ENCODE results near the genes FBXL15, C10orf95 and WBP1L.

DNA sequence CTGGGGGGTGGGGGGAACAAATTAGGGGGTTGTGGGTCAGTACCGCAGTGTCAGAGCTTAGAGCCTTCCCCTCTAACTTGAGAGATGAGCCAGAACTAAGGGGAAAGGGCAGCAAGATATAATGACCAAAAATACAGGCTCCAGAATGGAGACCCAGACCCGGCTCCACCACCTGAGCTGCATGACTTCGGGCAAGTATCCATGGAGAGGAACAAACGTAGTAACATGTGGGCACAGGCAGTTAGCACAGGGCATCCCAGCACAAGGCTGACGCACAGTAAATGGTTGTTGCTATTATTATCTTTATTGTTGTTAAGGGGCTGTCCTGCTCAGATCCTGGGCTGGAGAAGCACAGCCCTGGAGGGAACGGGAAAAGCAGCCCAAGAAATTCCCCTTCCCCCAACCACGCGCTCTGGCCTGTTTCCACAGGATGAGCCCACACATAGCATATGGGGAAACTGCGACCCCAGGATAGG, 11.3 kb downstream of the PSD start:
- PRO-cap, result no peak
- RAMPAGE, long total RNA, 5 experiments, result no peak in any of the 5 experiments
- RRBS, result no CpG with 5 or more reads among the region's 9 CpGs

GRCh38 chr10:102420487-102421312, at the start of gene FBXL15:
TSS of gene FBXL15 (plus strand) at chr10:102420836.
- PRO-cap, result bidirectional peak, plus-strand start at chr10:102420840, minus-strand start at chr10:102420731; bidirectional peak, plus-strand start at chr10:102421118, minus-strand start at chr10:102420914
- RAMPAGE, long total RNA, 5 experiments, result start-site peak on the plus strand in 1 of 5 experiments, at chr10:102421105-102421204 at its widest, 18 reads per replicate
- RRBS, result 2% methylated on average over 7 of the region's 54 CpGs

- PRO-cap, result bidirectional peak, plus-strand start at chr10:102421446, minus-strand start at chr10:102421410
- RAMPAGE, long total RNA, 5 experiments, result start-site peak on the plus strand in 2 of 5 experiments, at chr10:102421389-102421640 at its widest, 5 to 21 reads per replicate
- RRBS, result 2% methylated on average over 16 of the region's 44 CpGs
Observed at GRCh38 chr10:102421313-102421847, 744 bp downstream of the FBXL15 start.

DNA sequence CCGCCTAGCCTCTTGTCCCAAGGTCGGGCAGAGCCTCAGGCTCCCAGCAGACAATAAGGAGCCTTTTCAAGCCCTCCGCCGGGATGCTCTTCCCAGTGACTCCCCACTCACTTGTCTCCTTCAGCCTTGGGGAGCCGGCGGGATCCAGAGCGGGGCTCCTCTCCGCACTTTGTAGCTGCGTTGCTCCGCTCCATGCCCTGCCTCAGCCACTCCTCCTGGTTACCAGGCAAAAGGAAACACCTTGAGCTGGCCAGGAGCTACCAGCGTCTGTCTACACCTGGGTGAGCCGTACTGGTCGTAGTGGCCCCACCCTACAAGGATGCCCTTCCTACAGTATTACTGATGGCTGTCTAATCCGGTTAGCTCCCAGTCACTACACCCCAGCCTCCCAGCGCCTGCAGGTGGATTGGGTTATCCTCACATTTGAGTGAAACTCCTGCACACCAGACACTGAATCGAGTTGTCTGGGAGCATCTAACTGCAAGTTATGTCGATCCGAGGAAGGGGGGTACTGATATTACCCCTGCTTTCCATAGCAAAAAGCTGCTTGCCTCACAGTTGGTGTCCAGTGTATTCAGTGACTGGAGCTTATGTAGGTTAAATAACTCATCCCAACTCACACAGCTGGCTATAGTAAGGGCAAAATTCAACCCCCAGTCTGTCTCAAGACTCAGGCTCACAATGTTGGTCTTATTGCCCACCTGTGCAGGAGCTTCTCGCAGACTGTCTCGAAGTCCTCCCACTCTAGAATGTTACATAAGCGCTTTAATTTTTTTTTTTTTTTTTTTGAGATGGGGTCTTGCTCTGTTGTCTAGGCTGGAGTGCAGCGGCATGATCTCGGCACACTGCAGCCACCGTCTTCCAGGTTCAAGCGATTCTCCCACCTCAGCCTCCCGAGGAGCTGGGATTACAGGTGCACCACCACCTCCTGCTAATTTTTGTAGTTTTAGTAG, at the start of gene C10orf95:
Gene C10orf95 (minus strand): TSS at position 269 of the 953 bp plus-strand sequence.
- PRO-cap, result no peak
- RAMPAGE, long total RNA, 5 experiments, result no peak in any of the 5 experiments
- RRBS, result 14% methylated on average over 3 of the region's 26 CpGs

DNA sequence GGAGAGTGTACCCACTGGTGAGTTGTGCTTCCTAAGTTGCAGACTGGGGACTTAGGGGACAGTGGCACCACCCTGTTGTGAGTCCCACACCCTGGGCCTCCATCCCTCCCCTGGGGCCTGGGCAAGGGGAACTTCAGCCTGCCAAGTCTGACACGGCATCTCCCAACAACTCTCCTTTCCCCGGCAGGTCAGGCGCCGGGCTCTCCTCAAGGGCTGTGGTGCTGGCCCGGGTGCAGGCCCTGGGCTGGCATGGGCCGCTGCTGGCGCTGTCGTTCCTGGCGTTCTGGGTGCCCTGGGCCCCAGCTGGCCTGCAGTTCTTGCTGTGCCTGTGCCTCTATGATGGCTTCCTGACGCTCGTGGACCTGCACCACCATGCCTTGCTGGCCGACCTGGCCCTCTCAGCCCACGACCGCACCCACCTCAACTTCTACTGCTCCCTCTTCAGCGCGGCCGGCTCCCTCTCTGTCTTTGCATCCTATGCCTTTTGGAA, 9.3 kb downstream of the MFSD13A start:
- PRO-cap, result no peak
- RAMPAGE, long total RNA, 5 experiments, result start-site peak on the plus strand in 1 of 5 experiments, centred at position 306 of the sequence, 6 reads per replicate
- RRBS, result no CpG with 5 or more reads among the region's 17 CpGs

GRCh38 chr10:102629600-102630400, 14.5 kb upstream of the TRIM8 start:
- PRO-cap, result no peak
- RAMPAGE, long total RNA, 5 experiments, result no peak in any of the 5 experiments
- RRBS, result no CpG with 5 or more reads among the region's 17 CpGs

GRCh38 chr10:102644796-102645804, 821 bp downstream of the TRIM8 start:
- PRO-cap, result bidirectional peak, plus-strand start at chr10:102645028, minus-strand start at chr10:102644985; bidirectional peak, plus-strand start at chr10:102645128, minus-strand start at chr10:102645153; bidirectional peak, plus-strand start at chr10:102645704, minus-strand start at chr10:102645561
- RAMPAGE, long total RNA, 5 experiments, result start-site peak on the plus strand in 1 of 5 experiments, at chr10:102645069-102645108 at its widest, 88 reads per replicate
- RRBS, result under 1% methylated on average over 22 of the region's 69 CpGs

DNA sequence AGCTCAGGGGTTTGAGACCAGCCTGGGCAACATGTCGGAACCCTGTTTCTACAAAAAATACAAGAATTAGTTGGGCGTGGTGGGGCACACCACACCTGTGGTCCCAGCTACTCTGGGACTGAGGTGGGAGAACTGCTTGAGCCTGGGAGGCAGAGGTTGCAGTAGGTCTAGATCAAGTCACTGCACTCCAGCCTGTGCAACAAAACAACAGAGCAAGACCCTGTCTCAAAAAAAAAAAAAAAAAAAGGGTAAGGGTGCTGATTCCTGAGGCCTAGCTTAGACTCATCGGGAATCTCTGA, 14.6 kb downstream of the TRIM8 start:
- PRO-cap, result no peak
- RAMPAGE, long total RNA, 5 experiments, result no peak in any of the 5 experiments
- RRBS, result no CpG with 5 or more reads among the region's 3 CpGs

DNA sequence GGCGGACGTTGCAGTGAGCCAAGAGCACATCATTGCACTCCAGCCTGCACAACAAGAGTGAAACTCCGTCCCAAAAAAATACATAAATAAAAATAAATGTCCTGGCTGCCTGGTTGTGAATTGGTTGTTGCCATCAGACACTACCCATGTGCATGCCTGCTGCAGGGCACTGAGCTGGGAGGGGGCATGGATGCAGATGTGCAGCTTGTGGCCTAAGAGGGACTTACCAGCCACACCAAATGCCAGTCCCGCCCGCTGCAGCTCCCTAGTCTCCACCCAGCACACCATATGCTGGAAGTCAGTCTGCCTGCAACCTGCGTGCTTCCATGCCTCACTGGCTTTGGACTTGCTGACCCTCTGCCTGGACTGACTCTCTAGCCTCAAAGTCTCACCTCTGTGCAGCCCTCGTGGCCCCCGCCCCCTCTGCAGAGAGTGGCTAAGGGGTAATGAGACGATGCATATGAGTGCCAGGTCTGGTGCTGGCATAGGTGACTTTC, 21.5 kb downstream of the TRIM8 start:
- PRO-cap, result no peak
- RAMPAGE, long total RNA, 5 experiments, result no peak in any of the 5 experiments
- RRBS, result no CpG with 5 or more reads among the region's 9 CpGs

DNA sequence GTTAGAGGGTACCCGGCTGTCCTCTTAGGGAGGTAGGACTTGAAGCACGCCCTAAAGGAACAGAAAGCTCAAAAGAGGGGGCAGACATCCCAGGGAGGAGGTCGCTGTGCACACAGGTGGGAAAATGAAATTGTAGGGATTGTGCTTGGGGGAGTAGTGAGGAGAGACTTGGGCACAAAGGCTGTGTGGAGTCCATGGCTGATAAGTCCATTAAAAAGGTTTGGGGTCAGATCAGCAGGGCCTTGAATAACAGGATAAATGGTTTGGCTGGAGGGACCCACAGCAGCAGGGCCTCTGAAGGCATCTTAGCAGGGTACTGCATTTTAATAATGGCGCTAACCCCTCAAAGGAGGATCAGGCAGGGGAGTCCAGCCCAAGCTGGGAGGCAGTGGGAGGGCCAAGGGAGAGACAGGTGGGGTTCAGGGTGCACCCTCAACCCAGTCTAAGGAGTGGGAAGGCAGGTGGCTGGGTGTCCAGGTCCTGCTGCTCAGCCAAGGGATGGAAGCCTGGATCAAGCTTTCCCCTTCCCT, 23.8 kb downstream of the TRIM8 start:
- PRO-cap, result no peak
- RAMPAGE, long total RNA, 5 experiments, result no peak in any of the 5 experiments
- RRBS, result no CpG with 5 or more reads among the region's 4 CpGs

GRCh38 chr10:102743389-102744261, at the start of gene WBP1L:
TSS of gene WBP1L (plus strand) at chr10:102743948.
- PRO-cap, result unidirectional peak, plus-strand start at chr10:102743986
- RAMPAGE, long total RNA, 5 experiments, result start-site peak on the plus strand in 5 of 5 experiments, at chr10:102743931-102744014 at its widest, 113 to 463 reads per replicate
- RRBS, result no CpG with 5 or more reads among the region's 34 CpGs

DNA sequence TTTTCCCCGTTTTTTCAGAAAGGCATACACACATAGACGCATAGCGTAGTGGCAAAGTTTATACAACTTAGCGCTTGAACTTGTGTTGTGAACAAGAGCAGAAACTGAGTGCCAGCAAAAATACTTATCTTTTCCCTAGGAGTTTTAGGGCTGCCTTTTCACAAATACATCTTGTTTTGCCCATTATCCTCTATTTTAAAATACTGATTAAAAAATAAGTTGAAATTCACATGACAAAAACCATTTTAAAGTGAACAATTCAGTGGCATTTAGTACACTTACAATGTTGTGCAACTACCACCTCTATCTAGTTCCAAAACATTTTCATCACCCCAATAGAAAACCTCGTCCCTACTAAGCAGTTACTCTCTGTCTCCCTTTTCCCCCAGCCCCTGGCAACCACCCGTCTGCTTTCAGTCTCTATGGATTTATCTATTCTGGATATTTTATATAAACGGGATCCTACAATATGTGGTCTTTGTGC, 1.4 kb downstream of the WBP1L start:
- PRO-cap, result no peak
- RAMPAGE, long total RNA, 5 experiments, result no peak in any of the 5 experiments
- RRBS, result no CpG with 5 or more reads among the region's 7 CpGs

GRCh38 chr10:102774876-102775948, 31.5 kb downstream of the WBP1L start:
- PRO-cap, result bidirectional peak, plus-strand start at chr10:102775250, minus-strand start at chr10:102775195
- RAMPAGE, long total RNA, 5 experiments, result no peak in any of the 5 experiments
- RRBS, result no CpG with 5 or more reads among the region's 22 CpGs

- PRO-cap, result unidirectional peak, plus-strand start at chr10:102800285; unidirectional peak, plus-strand start at chr10:102800481
- RAMPAGE, long total RNA, 5 experiments, result no peak in any of the 5 experiments
- RRBS, result no CpG with 5 or more reads among the region's 16 CpGs
Observed at GRCh38 chr10:102799666-102800730, 37.2 kb downstream of the CYP17A1 start.

DNA sequence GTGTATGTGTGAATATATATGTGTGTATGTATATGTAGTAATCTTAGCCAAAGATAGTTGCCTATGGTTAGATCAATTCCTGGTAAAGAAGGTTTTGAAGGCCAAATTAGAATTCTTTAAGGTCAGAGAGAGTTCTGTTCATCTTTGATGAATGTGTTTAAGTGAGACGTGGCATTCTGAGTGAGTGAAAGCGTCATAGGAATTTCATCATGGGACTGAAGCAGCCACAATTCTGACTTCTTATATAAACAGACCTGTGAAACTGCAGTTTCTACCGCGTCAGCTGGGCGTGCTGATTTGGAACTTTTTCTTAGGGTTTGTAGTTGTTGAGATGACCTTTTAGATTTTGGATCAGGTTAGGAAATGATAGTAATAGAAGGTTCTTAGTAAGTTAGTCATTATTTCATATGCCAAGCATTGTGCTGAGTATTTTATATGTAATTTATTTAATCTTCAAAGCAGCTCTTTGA, 103.8 kb downstream of the CNNM2 start:
- PRO-cap, result no peak
- RAMPAGE, long total RNA, 5 experiments, result no peak in any of the 5 experiments
- RRBS, result no CpG with 5 or more reads among the region's 5 CpGs

DNA sequence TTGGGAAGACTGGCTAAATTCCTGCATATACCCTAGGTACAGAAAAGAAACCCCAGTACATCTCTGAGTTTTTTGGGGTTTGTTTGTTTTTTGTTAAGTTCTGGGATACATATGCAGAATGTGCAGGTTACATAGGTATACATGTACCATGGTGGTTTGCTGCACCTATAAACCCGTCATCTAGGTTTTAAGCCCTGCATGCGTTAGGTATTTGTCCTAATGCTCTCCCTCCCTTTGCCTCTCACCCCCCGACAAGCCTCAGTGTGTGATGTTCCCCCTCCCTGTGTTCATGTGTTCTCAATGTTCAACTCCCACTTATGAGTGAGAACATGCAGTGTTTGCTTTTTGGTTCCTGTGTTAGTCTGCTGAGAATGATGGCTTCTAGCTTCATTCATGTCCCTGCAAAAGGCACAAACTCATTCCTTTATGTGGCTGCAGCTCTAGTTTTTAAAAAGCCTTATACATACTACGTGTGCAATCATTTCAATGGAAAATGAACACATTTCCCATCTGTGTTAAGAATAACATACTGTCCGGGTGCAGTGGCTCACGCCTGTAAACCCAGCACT, 54.8 kb downstream of the NT5C2 start:
- PRO-cap, result no peak
- RAMPAGE, long total RNA, 5 experiments, result no peak in any of the 5 experiments
- RRBS, result no CpG with 5 or more reads among the region's 6 CpGs

GRCh38 chr10:103281566-103282119, 4.7 kb downstream of the INA start:
- PRO-cap, result no peak
- RAMPAGE, long total RNA, 5 experiments, result no peak in any of the 5 experiments
- RRBS, result 12% methylated on average over 6 of the region's 17 CpGs

- PRO-cap, result no peak
- RAMPAGE, long total RNA, 5 experiments, result no peak in any of the 5 experiments
- RRBS, result no CpG with 5 or more reads among the region's 10 CpGs
Observed at GRCh38 chr10:103367374-103367679, 449 bp upstream of the TAF5 start.

- PRO-cap, result no peak
- RAMPAGE, long total RNA, 5 experiments, result no peak in any of the 5 experiments
- RRBS, result no CpG with 5 or more reads among the region's 9 CpGs
Observed at GRCh38 chr10:103471152-103471685, 7.8 kb downstream of the CALHM3 start.

- PRO-cap, result no peak
- RAMPAGE, long total RNA, 5 experiments, result no peak in any of the 5 experiments
- RRBS, result 66% methylated on average over 11 of the region's 33 CpGs
Observed at GRCh38 chr10:103473291-103473798, 5.7 kb downstream of the CALHM3 start.